ENCODE data around the gene LINS1.

GRCh38 chr15:99434722-99435904, 130.7 kb upstream of the MEF2A start:
- PRO-cap = no peak

GRCh38 chr15:99466815-99467111, 99.0 kb upstream of the MEF2A start:
- PRO-cap = no peak

GRCh38 chr15:99498995-99499341, 66.8 kb upstream of the MEF2A start:
- PRO-cap = no peak

DNA sequence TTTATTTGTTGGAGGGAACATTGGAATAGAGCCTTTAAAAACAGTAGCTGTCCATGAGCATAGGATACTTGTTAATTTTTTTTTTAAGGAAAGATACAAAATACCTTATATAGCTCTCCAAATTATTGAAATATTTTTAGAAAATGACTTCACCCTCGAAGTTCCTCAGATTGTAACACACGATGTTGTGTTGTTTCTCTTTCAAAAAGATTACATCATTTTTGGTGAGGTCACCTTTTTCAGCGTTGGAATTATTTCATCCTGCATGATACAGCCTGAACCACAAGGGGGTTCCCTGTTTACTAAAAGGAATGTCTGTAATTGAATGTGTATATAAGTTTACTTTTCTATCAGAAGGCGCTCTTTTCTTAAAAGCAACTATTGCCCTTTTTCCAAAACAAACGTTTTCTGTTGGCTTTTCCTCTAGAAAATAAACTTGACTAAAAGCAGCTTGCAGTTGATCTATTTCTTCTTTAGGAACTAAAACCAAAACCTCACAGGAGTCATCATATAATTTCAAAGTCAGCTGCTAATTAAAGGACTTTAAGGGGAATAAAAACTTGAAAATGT, 29.6 kb downstream of the LYSMD4 start:
- PRO-cap = no peak

DNA sequence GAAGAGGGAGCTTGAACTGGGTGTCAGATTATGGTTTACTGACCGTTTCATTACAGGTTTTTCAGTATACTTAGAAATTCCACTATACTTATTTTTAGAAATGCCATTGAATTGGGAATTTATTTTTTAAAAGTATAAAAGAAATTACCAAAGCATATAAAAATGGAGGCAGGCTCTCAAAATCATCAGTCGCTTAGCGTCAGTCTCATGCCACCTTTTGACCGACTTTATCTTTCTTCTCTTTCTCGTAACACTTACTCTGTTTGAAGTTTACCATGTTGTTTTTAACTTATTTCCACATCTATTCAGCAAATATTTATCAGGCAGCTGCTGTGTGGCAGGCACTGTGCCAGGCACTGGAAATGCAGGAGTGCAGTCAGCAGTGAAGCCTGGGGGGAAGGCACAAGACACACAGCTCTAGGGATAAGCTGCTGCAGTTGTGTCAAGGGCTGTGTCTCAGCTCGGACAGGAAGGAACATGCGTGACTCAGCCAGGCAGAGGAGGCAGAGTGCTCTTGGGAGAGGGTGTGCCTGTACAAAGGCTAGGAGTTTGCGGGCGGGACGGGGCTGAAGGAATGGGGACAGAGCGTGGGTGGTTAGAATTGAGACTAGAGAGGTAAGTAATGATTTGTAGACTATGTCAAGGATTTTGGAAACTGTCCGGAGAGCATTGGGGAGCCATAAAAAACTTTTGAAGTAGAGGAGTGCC, 24.8 kb downstream of the LYSMD4 start:
- PRO-cap = no peak

- PRO-cap = unidirectional peak, plus-strand start at chr15:100202476
These were observed 139.5 kb downstream of the ADAMTS17 start for GRCh38 chr15:100202284-100202637.

- PRO-cap = unidirectional peak, minus-strand start at chr15:100602134
These were observed at the start of gene LINS1 for GRCh38 chr15:100601634-100602284. TSS of gene LINS1 (minus strand) at chr15:100602184.

- PRO-cap = no peak
These were observed 56.5 kb downstream of the ASB7 start for GRCh38 chr15:100658981-100659223.

GRCh38 chr15:100686042-100686916, 83.9 kb downstream of the ASB7 start:
- PRO-cap = no peak

DNA sequence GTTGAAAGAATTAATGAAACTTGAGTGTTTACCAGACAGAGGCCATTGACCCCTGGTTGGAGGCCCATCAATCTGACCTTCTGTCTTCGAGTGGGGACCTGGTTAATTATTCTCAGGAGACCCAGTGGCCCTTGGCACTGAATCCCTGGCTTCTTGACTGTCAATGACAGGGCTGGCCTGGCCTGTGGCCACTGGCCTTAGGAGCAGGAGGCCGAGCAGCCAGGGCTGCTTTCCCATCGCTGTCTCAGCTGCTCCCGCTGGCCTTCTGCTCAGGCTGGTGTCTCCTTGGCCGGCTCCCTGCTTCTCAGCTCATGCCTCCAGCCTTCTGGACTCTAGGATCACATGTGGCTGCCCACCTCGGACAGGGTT, 113.5 kb downstream of the ASB7 start:
- PRO-cap = no peak

- PRO-cap = no peak
These were observed 18.7 kb upstream of the LRRK1 start for GRCh38 chr15:100900466-100900890.

- PRO-cap = no peak
These were observed 17.8 kb upstream of the LRRK1 start for GRCh38 chr15:100901439-100901716.

DNA sequence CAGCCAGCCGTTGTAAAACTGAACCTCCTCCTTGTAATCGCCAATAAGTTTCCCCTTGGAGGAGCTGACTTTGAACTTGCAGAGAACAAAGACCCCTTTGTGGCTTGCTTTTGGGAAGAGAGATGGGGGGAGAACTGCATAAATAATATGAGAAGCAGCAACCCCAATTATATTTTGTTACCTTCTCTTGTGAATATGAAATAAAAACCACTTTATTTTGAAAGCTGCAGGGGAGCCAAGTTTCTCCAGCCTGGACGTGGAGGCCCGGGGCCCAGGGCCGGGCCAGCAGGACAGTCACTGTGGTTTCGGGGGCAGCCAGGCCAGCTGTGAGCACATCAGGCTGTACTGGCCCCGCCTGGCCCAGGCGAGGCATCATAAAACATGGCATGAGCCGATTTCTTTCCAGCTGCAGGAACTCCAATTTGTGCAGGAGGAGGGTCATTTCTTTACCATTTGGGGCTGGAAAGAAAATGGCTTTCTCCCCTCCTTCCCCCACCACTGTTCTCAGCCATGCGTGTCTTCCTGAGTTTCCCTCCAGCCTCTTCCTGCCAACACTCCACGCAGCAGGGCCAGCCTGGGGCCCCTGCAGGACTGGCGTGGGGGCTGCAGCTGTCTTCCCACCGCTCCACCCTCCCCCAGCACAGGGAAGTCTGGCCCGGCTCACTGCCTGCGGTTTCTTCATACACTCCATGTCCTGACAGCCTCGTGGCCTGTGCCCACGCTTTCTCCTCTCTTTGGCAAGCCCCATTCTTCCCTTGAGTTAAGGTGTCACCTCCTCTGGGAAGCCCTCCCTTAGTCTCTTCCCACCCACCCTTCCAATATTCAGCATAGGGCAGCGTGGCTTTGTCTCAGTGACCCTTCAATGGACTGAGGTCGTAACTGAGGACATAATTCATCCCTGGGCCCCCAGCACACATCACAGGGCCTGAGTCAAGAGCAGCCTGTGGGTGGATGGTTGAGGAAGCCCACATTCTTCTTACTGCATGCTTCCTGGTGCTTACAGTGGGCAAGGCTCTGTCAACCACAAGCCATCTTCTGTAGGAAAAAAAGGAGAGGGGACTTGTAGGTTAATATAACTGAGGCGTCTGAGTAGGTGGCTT, 135.9 kb downstream of the CHSY1 start:
- PRO-cap = no peak

- PRO-cap = no peak
These were observed 67.9 kb downstream of the CHSY1 start for GRCh38 chr15:101184014-101184331.

- PRO-cap = no peak
These were observed 19.1 kb downstream of the CHSY1 start for GRCh38 chr15:101232538-101233451.

DNA sequence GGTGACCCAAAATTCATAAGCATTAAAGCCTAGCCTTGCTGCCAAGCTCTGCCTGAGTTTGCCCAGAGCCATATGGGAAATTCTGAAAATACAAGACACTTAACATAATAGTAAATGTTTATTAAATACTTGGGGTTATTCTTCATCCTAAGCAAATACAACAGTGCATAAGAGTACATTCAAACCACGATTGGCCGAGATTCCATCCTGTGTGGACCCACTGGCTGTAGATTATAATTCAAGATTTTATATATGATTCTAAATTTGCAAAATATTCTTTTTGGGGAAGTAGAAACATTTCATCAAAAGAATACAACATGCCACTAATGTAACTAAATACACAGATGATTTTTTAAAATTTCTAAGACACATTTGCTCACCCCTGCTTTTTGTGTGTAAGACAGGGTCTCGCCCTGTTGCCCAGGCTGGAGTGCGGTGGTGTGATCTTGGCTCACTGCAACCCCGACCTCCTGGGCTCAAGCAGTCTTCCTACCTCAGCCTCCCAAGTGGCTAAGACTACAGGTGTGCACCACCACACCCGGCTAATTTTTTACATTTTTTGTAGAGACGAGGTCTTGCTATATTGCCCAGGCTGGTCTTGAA, 89.7 kb upstream of the SNRPA1 start:
- PRO-cap = no peak

DNA sequence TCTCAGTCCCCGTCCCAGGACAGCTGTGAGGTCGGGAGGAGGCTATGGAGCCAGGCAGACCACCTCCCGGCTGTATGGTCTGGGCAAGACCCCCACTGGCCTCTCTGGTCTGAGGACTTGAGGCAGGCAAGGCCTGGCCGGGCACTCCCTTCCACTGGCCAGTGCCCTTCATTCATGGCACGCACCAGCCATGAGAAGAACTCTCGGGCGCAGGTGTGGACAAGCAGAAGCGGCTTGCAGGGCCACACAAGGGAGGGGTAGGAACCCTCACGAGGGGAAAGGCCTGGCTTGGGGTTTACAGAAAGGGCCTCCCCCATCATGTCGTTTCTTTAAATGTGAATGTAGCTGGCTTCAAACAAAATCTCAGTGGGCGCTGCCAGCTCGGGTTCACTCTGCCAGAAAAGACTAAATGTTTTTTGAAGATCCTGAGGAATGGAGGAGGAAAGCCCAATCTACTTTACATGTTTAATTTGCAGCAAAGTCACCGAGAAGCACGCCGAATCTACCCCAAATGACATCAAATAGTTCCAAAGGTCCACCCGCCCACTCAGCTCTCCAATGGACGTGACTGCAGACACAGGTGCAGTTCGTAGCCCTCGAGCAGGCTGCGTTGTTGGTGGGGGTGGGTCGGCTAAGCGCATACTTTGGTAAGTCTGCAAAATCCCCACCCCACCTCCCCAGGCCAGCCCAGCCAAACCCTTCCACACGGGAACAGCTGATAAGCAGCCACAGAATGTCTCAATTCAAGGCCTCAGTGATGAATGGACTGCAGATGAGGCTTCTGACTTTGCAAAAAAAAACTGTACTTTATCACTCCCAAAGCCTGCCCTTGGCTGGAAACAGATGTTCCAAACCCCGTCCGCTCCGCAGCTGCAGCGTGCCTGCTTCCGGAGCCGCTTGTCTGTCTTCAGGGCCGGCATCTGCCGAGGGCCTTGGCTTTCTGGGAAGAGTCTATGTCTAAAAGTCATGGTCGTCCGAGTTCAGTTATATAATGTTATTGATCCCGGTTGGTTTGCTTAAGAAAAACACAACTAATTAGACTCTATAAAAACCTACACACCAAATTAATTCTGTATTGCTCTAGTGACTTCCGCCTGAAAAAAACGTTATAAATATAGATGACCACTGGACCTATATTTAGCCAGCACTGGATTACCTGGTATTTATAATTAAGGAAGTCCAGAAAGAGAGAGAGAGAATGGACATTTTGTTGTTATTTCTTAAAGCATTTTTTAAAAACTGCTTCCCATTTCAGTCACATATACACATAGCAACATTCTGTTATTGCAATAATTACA, 38.3 kb downstream of the PCSK6 start:
- PRO-cap = no peak

- PRO-cap = no peak
These were observed 31.0 kb downstream of the PCSK6 start for GRCh38 chr15:101458316-101459141.

GRCh38 chr15:101495128-101495750, 5.7 kb upstream of the PCSK6 start:
- PRO-cap = no peak

DNA sequence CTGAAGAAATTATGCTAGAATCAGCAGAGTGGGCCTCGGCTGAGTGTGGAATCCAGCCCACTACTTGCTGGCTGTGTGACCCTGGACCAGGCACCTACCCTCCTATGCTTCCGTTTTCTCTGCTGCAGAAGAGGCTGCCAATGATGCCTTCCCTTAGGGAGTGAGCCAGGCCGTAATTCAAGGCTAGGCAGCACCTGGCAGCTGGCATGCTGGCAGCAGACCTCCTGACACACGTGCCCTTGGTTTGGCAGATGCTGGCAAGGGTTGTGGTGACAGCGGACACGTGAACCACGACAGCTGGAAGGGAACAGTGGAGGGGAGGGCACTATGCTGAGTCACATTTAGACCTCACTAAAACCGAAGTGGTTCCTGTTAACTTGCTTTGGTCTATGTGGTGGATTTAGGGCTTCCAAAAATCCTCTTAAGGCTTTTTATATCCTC, 10.4 kb upstream of the PCSK6 start:
- PRO-cap = no peak